ENCODE measurements around a stretch of chr3.

DNA sequence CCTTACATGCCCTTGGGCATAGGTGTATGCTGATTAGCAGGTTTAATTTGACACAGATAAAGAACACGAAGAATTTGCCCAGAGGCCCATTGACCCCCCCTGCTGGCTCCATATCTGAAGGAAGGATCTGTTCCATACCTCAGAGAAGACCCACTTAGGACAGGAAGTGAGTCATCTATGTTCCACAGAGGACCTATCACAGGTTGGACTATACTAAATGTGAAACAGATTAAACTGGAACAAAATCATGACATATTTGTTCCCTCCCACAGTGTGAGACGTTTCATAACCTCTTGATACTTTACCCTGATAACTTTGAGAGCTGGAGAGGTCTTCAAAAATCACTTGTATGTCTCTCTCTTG is 92.7 kb upstream of the LPP start:
- RRBS, result no CpG with 5 or more reads among the region's 2 CpGs

- RRBS, result no CpG with 5 or more reads among the region's 11 CpGs
Observed at GRCh38 chr3:188077098-188077881, 76.7 kb upstream of the LPP start.

DNA sequence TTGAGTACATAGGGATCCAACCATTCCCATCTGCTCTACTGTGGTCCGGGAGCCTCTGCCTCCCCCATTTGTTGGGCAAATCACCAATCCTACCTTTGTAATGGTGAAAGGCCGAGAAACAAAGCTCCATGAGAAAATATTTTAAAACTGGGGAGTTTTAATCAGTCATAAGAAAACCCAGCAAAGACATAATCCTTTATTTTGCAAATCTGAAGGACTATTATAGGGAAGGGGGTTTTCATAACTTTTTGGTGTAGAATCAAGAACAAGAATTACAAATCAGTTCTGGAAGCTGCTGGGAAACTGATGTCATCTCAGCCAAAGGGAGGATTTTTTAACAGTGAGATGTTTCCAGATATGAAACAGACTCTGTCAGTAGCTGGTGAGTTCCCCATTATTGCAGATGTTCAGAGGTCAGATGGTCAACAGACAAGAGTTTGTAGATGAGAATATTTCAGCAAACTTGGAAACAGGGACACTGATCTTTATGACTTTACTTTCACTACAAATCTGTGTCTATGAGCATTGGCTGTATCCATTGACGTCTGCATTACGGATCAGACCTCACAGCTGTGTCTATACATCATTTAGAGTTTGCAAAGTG is 72.0 kb upstream of the LPP start:
- RRBS, result no CpG with 5 or more reads among the region's 4 CpGs

DNA sequence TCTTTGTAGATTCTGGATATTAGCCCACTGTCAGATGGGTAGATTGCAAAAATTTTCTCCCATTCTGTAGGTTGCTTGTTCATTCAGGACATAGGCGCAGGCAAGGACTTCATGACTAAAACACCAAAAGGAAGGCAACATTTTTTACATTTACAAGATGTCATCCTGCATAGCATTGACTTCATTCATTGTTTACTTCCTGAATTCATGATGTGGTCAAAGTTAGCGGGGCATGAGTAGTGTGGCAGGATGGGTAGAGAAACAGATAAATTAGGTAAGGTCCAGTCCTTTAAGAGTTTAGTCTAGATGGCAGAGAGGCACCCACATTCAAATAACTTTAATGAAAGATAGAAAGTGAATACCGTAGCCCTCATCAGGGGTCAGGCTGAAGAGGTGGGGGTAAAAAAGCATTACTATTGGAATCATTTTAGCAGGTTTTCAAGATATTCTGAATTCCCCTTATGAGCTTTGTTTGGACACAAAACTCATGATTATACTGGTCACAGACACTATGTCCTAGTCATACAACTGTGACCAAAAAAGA is 44.9 kb upstream of the LPP start:
- RRBS, result no CpG with 5 or more reads among the region's 3 CpGs

- RRBS, result no CpG with 5 or more reads among the region's 10 CpGs
Observed at GRCh38 chr3:188154703-188155414, 902 bp downstream of the LPP start.

- RRBS, result no CpG with 5 or more reads among the region's 7 CpGs
Observed at GRCh38 chr3:188270189-188270955, 116.4 kb downstream of the LPP start.

GRCh38 chr3:188283119-188283603 is 129.2 kb downstream of the LPP start:
- RRBS, result no CpG with 5 or more reads among the region's 3 CpGs

GRCh38 chr3:188284136-188284769 is 130.3 kb downstream of the LPP start:
- RRBS, result no CpG with 5 or more reads among the region's 7 CpGs

DNA sequence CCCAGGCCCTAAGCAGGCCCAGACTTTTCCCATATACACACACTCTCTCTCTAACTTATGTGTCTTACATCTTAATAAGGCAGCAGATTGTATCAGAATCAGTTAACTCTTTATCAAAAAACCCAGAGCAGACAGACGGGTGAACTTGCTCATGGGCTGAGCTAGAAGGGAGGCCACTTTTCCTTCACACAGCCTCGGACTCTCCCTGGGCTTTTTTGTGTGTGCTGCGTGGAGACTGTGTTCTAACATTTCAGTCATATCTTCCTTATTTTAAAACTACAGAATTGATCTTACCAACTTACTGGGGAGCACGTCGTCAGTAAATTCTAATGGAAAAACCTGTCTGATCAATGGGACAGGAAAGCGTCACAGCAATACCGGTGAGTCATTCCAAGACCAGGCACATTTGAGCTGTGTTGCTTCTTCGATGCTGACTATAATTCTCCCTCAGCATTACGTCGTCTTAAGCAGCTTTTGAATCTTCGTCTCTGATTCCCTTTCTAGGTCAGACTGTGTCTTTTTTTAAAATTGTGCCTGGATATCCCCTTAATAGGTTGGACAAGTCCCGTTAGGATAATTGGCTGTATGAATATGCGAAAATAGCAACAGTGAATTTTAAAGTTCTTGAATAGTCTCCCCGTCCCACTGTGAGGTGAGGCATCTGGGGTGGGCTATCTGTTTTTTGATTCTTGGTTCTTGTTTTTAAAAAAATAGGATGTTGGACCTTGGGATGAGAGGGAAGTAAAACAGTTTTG is 145.2 kb downstream of the LPP start:
- RRBS, result no CpG with 5 or more reads among the region's 14 CpGs

- RRBS, result no CpG with 5 or more reads among the region's 7 CpGs
Observed at GRCh38 chr3:188305171-188305880, 151.4 kb downstream of the LPP start.

DNA sequence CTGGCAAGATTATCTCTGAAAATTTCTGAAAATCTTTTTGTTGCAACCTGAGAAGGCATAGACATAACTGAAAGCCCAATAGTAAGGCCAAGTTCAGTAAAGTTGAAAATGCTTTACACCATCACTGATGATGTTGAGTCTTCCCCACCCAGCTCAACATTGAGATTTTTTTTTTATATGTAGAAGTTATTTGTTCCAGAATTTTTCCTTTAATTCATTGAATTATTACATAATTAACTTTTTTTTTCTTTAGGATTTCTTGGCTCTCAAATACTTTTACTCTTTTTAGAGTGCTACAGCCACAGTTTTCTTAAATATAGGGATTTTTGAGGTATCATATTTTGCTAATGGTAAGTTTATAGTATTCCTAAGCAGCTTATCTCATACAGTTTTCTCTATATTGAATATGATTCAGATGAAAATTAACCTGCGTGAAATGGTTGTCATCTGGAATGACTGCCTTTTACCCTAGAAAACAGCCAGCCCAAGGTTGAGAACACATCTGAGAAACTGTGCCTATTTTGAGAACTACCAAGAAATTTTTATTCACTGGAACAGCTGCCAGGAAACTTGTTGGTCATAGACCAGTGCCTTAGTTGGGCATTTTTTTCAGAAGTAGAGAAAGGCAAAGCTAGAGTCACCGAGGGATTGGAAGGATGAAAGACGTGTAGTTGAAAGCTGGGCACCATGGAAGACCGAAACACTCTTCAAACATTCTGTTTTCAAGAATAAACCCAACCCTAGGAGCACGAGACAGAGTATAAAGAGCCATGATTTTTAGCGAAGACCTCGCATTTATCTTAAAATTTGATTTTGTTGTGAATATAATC is 276.9 kb downstream of the LPP start:
- RRBS, result no CpG with 5 or more reads among the region's 7 CpGs

DNA sequence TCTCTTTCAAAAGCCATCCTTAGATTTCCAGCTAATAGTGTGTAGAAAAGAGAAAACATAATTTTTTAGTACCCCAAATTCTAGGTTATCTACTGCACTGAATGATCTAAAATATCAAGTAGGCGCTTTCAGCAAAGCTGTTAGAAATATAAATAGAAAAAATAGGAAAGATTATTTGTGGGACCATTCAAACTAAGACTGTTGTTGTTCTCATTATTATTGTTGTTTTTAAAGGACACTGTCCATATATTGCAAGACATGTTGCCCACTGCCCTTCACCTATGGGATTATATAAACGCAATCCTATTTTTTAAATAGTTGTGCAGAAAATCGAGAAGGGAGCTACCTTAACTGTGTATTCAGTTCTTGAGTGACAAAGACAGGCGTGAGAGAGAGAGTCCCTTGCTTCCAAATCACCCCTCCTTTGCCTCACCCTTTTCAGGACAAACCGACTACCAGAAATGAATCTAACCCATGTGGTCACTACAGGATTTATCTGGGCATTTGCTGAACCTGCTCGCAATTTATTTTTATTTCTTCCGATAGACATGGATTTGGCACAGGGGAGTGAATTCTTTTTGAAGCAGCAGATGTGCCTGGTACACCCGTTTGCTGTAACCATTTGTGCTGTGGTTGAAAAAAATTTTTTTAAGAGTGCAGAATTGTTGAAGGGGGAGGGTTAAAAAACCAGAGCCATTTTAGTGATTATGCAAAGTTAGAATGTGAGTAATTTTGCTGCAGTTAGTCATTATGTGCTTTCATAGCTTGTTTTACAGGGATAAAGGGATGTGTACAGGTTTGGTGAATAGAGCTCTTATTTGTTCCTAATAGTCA is 441.8 kb downstream of the LPP start:
- RRBS, result no CpG with 5 or more reads among the region's 8 CpGs

DNA sequence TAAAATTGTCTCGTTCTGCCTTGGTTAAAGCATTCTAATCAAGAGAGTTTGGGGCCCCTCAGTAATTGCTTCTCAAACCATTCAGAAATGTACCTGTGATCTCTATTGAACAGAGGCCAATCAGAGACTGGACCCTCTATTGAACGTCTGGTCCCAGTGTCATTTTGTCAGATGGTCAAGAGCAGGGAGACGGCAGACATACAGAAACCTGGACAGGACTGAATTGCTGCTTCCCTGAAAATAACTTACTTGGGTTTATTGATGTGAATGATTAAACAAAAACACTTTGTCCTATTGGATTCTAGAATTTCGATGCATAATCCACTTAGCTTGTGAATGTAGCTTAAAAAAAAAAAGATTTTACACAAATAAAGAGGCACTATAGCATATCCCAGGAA is 448.4 kb upstream of the TPRG1 start:
- RRBS, result no CpG with 5 or more reads among the region's 4 CpGs

GRCh38 chr3:188772675-188773343 is 399.0 kb upstream of the TPRG1 start:
- RRBS, result no CpG with 5 or more reads among the region's 7 CpGs

DNA sequence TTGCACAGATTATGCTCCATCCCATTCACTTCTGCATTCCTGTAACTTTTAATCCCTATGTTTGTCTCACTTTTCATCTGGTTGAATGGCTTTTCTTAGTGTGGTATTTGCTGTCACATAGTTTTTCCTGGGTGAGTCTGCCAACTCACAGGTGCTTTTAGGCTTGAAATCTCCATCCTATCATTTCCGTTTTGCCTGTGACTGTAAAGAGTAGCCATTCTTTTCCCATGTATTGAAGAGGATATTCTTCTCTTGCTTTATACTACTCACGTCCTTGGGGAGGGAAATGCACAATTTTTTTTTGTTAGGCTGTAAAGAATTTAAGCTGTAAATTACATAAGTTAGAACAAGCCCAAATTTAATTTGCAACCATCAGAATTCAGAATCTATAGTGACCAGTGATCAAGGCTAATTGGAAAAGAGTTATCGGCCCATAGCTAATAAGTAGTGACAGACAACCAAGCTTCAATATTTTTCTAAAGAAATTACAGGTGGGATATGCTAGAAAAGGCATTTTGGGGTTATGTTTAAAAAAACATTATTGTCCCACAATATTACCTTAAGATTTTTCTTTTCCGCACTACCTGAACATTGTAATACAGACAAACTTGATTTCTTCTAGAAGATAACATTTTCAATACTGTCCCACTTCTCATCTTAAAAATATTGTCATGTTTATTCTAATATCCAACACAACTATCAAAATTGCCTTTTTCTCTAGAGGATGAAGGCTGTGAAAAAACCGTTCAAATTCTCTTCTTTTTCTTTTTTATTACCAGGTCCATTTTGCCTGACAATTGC is 296.9 kb upstream of the TPRG1 start:
- RRBS, result no CpG with 5 or more reads among the region's 5 CpGs

- RRBS, result no CpG with 5 or more reads among the region's 10 CpGs
Observed at GRCh38 chr3:188948621-188949698, 222.8 kb upstream of the TPRG1 start.

DNA sequence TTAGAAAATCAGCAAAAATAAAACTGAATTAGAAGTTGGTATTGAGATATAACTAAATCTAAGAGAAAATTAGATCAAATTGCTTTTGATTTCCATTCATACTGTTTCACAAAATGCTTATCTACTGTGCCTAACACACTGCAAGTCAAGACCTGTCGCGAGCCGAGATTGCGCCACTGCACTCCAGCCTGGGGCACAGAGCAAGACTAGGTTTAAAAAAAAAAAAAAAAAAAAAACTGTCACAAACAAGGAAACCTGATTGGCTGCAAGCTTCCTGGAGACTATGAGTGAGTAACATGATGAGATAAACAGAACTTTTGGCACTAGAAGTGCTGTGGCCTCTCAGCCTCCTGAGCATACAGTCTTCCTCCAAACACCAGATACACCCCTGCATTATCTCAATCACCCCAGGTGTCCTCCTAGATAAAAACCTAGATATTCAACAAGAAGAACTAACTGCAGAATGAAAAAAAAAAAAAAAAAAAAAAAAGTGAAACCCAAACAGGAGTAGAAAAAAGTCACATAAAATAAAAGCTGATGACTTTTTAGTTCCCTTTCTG is 82.6 kb downstream of the P3H2 start:
- RRBS, result no CpG with 5 or more reads among the region's 4 CpGs

GRCh38 chr3:190119373-190120040 is 1.2 kb downstream of the P3H2 start:
- RRBS, result no CpG with 5 or more reads among the region's 3 CpGs

DNA sequence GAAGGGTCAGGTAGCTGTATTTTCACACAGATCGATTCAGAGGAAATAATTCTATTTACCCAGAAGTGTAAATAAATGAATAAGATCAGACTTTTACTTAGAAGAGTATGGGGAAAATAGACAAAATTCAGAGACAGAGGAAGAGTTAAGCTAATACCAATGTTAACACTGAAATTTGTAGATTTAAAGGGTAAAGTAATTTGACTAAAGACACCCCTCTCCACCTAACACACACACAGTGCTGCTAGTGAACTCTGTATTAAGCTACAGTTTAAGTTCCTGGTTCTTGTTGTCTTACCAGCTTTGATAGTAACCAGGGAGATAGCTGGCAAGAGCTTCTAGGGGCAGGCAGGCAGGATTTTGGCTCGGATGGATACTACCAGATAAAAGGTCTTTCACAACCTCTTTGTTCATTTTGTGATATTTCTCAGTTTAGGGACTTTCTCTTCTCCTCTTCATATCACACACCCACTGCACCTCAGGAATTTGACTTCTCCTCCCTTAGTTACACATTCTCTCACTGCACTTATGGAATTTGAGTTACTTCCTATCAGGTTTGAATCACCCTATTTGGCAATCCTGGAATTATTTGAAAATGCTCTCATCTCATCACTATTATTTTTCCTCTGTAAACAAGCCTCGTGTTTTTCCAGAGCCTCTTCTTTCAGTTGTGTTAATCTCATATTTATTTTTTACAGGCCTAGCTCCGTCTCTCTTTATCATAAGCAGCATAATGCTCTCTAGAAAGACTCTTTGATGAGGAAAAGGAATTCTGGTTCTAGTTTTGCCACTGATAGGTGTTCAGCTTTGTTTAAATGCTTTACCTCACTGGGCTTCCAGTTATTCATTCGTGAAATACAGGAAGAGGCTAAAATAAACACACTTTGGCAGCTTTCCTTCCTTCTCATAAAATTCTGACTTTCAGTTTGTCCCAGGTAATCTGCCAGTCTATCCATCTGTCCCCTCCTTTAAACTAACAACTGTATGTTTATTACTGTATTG is 22.9 kb upstream of the CLDN1 start:
- RRBS, result no CpG with 5 or more reads among the region's 5 CpGs

All from AG04449 (cell line).